Colic lymph node (tissue), 1 donor: ENCODE data around the genes SMKR1, TMEM209 and SSMEM1.

DNA sequence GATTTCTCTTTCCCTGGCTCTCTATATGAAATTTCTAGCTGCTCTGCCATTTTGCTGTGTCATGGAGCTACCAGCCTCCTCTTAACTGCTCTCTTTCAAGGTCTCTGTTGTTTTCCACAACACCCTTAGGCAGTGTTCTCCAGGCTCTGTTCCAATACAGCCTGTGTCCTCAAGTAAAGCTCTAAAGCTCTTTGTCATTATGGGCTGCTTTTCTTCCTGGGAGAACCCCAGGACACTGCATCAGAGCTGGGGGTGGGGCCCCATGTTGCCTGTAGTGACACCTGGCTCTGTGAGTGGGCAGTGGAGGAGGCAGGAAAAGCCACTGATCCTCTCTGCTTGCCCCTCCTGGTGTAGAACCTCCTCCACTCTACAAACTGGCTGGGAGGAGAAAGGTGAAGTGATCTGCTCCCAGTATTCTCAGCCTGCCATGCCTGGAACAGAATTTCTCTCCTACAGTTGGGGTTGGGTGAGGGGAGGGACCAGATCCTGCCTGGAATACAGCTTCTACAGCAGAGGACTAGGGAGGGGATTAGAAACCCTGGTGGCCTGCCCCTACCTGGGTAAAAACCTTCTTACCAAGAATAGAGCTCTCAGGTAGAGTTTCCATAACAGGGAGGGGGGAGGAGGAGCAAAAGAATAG, 33.8 kb upstream of the TSPAN33 start:
- PRO-cap: no peak

- PRO-cap: no peak
These were observed 12.8 kb downstream of the SMO start for GRCh38 chr7:129201297-129201656.

GRCh38 chr7:129315557-129316402, 91.0 kb downstream of the AHCYL2 start:
- PRO-cap: no peak

DNA sequence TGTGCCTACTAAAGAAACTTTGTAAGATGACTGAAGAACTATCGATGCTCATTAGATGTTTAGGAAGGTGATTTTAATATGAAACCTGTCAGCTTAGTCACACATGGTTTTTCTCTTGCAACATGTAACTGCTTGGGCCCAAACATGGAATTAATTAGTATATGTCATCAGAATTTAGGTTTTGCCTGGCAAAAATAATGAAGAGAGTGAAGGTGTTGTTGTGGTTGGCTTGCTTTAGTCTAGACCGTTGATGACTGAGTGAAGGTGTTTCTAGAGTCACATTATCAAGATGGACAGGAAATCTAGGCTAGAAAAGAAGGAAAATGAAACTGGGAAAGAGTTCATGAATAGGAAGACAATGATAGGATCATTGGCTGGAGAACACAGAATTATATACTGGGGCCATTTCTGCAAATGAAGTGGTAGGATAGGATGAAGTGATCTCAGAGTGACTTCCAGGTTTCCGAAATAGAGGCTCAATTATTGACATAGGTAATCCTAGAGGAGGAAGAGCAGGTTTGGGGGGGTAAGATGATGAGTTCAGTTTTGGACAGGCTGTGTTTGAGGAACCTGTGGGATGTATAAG, 88.8 kb upstream of the STRIP2 start:
- PRO-cap: no peak

GRCh38 chr7:129371260-129372148, 62.7 kb upstream of the STRIP2 start:
- PRO-cap: no peak

GRCh38 chr7:129501850-129503084, at the start of gene SMKR1:
TSS of gene SMKR1 (plus strand) at chr7:129502531.
- PRO-cap: bidirectional peak, plus-strand start at chr7:129502566, minus-strand start at chr7:129502334

DNA sequence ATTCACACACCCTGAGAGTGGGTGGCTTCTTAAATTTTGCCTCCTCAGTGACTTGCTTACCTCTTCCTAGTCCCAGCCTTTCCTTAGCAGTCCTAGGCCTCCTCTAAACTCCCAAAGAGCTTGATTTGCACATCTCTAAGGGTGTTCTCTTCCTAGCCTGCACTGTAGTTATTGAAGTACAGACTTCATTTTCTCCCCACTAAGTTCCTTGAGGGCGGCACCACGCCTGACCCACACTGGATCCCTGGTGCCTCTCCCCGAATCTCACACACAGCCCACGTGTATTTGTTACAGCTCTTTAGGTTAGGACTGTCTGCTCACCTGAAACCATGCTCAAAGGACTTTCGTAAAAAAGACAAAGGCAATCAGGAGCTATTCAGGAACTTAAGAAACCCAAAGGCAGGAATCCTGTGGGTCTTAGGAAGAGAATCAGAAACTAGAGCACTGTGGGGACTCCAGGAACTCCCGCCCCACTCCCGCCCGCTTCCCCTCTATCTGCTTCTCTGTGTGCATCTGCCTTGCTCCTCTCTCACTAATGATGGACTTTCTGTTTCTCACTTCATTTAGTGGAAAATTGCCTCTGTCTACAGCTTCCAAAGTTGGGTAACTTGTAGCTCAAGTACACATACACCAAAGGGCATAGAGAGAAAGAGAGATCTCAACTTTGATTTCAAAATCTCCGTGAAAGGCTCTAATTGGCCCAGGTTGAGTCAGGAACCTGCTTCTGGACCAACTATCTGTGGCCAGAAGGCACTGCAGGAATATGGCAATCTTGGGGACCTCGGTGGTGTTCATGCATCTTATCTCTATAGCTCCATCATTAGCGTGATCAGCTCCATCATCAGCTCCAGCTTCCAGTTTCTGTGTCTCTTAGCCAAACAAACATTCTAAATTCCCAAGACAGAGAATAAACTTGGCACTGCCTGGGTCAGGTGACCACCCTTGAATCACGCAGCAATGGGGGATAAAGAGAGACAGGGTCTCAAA, 5.9 kb upstream of the NRF1 start:
- PRO-cap: no peak

DNA sequence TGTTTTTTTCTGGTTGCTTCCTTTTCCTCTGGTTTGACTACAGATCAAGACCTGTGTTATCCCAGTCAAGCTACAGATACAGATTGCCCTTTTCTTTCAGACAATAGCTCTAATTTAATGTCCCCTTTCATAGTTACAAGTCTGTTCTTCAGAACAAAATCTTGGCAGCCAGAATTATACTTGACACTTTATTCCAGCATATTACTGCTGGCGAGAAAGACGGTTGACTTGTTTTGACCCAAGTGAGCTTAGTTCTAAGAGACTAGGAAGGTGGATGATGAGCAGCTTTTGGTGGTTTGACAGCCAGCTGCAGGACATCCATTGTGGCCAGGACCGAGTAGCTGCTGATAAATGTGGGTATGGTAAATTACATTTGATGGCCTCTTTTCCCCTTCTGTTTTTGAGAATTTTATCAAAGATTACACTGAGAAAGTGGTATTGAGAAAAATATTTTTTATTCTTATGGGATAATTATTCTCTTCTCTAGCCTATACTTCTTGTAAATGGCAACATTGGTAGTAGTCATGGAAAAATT, 26.7 kb downstream of the NRF1 start:
- PRO-cap: no peak

GRCh38 chr7:129833225-129834314, 119.2 kb downstream of the UBE2H start:
- PRO-cap: no peak

DNA sequence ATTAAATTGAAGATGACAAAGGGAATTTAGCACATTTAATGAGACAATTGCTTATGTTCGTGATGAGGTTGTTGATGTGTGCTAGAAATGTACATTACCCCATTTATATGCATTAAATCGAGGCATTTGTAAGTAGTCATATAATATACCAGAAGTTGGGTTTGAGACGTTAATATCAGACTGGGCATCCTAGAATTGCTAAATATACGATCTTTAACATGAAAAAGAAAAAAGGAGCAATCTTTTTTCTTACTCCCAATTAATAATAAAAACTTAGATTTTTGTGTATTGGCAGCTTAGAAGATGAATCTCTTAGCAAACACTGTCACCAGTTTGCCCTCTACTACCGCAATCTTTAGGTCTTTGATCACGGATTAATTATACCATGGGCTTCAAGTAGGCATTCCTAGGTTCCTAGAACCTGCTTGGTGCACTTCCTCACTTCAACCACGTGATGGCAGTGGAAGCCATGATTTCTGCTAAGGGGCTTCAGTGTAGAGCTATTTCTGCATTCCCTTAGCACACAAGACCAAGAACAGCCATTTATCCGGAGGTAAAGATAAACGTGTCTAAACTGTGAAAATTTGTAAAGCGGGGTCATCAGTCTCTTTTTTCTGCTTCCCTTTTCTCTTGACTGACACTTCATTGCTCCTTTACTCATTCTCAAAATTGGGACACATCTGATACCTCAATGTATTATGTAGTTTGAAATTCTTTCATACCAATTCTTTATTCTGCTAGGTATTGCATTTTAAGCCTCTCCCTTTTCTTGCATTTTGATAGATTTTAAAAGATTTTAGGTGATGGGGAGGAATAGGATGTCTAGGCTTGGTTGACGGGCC, 1.8 kb downstream of the KLHDC10 start:
- PRO-cap: no peak

DNA sequence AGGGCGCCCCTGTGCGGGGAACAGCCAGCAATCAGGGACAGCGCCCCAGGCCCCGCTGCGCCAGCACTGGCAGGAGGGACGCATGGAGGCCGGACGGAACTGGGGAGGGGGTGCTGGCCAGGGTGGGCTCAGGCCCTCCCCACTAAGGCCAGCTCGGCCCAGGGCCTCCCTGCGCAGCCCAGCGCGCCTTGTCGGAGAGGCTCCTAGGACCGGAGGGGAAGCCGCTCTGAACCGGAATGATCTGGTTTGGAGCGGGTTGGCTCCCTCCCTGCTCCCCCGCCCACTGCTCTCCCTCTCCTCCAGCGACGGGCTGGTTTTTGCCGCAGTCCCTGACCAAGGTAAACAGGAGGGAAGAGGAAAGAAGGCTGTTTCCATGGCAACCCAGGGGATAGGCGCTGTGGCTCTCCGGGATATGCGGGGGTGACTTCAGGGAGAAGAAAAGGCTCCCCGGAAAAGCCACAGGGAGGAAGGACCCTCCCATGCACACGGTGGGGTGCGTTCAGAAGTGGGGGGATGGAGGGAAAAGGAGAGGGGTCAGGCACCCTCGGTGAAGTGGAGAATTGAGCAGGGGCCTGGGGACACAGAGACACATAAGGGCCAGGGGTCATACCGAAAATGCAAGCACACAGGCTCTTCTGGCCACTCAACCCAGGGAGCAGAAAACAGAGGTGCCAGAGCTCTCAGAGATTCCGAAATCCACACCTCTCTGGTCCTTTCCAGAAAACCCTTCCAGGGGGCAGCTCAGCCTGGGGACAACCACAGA, 63.6 kb downstream of the TMEM209 start:
- PRO-cap: bidirectional peak, plus-strand start at position 283 of the sequence, minus-strand start at position 205 of the sequence

- PRO-cap: no peak
These were observed 27.0 kb downstream of the TMEM209 start for GRCh38 chr7:130178318-130178564.

DNA sequence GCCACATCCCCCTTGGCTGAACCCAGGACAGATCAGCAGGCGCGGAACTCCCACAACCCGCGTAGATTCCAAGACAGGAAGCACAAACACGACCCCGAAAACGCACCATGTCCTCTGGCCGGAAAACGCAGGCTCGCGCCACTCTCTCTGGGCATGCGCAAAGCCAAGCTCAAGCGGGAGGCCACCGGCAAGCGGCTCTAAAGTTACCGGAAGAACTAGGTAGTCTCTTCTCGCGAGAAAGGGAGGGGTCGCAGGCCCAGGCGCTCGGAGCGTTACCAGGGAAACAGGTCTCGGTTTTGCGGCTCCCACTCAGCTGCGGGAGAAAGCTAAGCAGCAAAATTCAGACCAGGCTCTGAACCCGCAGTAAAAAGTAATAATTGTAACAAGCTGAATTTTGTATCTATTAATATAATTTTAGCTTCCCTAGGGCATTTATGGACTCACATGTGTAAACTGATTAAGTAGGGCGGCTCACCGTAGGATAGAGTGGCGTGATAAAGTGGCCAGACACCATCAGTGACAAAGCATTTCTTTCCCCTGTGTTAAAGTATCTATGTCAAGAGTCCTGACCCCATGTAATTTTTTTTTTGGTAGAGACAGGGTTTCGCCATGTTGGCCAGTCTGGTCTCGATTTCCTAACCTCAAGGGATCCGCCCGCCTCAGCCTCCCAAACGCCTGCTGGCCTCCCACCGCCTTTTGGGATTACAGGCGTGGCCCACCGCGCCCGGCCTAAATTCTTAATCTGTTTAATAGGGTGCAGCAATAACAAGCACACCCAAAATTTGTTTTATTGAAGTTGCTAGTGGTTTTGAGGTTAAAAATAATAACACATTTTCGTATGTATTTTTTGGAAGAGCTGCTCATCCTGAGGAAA, at the start of gene TMEM209:
TMEM209 (minus strand) TSS at position 140 of the 874 bp plus-strand sequence.
- PRO-cap: bidirectional peak, plus-strand start at position 259 of the sequence, minus-strand start at position 140 of the sequence

- PRO-cap: no peak
These were observed at the start of gene SSMEM1 for GRCh38 chr7:130207723-130208059. TSS of gene SSMEM1 (plus strand) at chr7:130207860.

- PRO-cap: no peak
These were observed 5.8 kb downstream of the CPA2 start for GRCh38 chr7:130272359-130273039.

GRCh38 chr7:130314155-130314947, 21.4 kb downstream of the CPA4 start:
- PRO-cap: no peak

GRCh38 chr7:130350186-130350794, 5.7 kb downstream of the CPA5 start:
- PRO-cap: no peak

GRCh38 chr7:130355986-130356788, 11.6 kb downstream of the CPA5 start:
- PRO-cap: no peak

DNA sequence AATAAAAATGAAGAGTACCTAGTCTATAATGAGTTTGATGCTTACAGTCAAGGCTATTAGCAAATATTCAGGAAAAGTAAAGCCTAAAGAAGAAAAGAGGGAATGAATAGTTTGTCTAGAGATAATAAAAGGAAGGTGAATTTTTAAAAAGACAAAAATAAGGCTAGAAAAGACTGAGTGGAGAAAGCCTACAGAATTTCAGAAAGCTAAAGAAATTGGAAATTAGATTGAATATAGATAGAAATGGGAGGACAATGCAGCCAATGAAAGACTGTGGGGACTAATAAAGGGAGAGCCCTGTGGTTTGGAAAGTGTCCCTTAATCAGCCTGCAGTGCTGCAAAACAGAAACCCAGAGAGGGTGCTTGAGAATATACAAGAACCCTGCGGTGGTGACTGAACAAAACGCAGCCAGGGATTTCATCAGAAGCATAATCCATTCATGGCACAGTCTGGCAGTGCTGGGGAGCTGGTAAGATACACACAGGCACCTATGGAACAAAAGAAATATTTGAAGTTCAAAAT, 19.2 kb downstream of the CEP41 start:
- PRO-cap: no peak

DNA sequence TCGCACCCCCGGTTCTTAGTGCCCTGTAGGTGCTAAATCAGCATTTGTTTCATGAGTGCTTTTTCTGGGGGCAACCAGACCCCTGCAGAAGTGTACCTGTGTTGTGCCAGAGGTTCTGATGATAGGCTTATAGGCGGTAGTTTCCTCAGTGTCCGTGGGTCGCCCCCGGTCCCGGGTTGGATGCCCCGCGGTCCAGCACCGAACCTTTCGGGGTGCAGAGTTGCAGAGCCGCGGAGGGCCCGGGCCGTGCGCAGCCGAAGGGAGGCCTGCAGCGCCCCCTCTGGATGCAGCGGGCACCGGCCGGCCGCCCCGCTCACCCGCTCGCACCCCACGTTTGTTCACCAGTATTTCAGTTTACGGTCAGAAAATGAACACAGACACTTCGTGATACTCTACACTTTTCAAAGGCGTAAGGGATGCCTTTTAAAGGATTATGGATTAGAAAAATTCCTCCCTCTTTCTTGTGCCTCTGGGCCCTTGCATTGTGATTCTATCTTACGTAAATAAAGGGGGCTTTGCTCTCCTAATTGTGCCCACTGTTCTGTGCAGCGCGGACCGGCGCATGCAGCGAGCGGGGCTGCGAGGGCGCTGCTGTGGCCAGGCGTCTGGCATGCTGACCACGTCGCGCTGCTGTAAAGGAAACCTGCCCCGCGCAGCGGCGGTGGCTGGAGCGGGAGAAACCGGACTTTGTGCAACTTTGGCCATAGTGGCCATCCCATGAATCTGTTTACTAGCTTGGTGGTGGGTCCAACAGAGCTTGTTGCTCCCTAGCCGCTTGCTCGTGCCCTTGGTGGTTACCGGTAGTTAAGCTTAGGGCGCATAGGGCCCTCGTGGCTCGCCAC, 918 bp upstream of the MEST start:
- PRO-cap: no peak